Thoracic aorta (tissue), 1 donor: ENCODE measurements around the gene CHST9.

DNA sequence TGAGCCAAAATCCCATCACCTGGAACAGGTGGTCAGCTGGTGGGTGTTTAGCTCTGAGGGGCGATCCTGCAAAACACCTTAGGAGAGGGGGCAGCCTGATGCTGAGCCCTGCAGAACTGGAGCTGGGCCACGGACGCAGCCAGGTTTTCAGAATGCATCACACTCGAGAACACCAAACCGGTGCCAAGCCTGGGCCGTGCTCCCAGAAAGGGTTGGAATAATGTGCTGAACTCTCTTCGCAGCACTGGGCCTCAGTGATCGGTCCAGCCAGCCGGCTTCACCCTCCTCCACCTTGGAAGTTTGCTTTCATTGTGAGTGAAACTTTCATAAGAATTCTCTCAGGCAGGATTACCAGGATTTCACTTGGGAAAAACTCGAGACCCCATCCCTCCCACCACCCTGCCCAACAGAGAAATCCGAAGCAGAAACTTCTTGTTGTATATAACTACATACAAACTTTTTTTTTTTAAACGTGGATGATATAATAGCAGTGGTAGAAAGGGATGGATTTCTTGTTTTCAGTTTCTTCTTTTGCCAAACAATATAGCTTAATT is 56.4 kb upstream of the TTC39C start:
- RAMPAGE, long total RNA = no peak

GRCh38 chr18:24397952-24398290 is 297 bp upstream of the OSBPL1A start:
- RAMPAGE, long total RNA = no peak

GRCh38 chr18:24632429-24632700 is 171.9 kb downstream of the HRH4 start:
- RAMPAGE, long total RNA = no peak

DNA sequence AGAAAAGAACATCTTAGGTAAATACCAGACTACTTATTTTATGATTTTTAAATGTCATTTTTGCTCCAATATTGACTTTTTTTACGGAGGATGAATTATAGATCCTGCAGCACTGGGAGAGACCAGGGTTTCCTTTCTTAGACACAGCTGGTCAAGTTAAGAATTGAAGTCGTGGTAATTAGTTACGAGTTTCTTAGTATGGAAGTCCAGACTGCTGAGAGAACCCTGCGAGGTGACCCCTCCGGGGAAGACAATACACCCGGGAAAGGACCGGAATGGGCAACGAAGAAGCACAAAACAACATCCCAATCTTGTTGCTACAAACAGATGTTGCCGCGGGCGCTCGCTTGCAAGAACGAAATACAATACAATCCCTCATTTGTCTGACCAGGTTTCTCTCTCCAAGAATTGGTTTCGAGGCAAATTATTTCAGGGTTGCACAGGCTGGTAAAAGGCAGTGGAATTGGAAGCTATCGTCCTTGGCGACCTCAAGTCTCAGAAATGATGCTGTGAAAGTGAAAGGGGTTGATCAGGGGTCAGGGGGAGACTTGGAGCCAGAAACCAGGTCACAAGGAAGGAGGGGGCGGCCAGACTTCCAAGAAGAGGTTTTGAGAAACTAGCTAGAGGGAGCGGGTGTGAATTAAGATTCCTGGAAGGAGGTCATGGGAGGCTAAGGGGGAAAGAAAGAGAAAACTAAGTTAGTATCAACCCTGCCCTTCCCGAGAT is 401.8 kb downstream of the HRH4 start:
- RAMPAGE, long total RNA = no peak

- RAMPAGE, long total RNA = no peak
These were observed 438.1 kb downstream of the ZNF521 start for GRCh38 chr18:24913836-24914345.

DNA sequence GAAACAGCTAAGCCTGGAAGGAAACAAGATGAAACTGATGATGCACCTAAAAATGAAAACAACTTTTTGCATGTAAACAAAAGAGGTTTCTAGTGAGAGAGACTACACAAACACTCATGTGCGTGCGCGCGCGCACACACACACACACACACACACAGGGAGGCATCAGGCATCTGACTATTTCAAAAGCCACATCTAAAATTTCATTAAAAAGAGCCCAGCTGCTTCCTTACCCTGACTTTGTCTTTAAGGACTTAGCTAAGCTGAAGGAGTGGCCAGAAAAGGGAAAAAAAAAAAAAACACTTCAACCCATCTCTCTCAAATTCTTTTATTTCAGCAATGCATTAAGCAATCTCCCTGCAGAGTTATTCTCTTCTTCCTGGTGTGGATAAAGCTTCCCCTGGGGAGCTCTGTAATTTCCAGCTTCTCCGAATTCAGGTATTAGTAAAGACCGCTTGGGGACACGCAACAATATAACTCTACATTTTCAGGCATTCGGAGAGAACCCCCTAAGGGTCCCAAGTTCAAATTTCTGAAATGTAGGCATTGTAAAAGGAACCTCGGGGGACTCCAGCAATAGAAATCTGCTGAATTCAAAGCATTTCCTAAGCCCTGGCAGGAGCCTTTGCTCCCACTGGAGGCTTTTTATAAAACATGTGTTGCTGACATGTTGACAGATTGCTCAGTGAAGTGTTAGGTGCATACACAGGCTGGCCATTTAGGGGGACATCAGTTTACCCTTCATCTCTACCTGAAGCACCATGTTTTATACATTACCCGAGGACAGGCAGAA is 67.0 kb downstream of the ZNF521 start:
- RAMPAGE, long total RNA = no peak

- RAMPAGE, long total RNA = no peak
These were observed 63.1 kb downstream of the ZNF521 start for GRCh38 chr18:25288835-25289306.

DNA sequence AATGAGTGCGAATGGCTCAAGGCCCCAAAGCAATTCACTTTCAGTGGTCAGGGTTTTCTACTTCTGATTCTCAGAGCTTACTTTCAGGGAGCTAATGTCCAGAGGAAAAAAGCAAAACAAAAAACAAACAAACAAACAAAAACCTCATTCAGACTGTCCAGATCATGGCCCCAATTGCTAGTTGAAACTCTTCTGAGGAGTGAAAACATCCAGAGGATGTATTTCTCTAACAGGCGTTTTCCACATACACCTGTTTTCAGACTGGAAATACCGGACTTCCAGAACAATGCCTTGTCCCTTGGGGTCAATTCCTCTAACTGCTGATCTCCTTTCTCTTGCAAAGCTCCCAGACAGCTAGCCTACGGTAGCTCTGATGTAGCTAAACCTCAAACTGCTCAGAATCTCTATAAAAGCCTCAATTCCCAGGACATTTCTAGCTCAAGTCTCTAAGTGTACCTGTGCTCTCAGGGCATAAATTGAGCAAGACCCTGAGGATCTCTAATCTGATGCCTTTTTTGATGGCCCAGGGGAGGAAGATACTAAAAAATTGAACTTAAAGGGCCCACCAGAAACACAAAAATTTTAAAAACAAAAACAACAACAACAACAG is 323.5 kb upstream of the ZNF521 start:
- RAMPAGE, long total RNA = no peak

GRCh38 chr18:26501072-26501522 is 47.3 kb downstream of the KCTD1 start:
- RAMPAGE, long total RNA = start-site peak on the minus strand at chr18:26501084-26501687, 6 reads

DNA sequence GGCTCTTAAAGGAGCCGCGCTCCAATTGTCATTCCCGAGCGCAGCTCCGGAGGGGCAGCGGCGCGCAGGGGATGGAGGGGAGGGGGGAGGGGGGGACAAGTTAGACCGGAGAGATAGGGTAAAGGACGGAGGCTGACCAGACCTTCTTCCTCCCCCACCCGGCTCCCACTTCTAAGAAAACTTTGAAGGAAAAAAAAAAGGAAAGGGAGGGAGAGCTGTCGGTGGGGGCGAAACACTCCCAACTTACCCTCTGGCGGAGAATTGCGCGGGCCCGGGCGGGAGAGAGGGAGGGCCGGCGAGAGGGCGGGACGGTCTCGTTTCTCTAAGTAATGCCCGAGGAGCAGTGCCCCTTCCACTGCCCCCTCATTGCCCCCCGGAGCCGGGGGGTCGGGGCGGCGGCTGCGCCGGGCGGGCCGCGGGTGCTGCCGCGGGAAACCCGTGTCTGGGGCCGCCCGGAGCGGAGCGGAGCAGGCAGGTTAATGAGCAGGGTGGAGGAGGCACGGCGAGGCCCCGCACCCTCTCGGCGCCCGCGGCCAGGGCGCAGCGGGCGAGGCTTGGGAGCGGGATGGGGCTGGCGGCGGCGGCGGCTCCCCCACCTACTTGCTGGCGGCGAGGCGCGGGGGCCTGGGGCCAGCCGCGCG is 411 bp upstream of the KCTD1 start:
- RAMPAGE, long total RNA = start-site peak on the minus strand centred at position 348 of the sequence, 186 bp wide, 5 reads

DNA sequence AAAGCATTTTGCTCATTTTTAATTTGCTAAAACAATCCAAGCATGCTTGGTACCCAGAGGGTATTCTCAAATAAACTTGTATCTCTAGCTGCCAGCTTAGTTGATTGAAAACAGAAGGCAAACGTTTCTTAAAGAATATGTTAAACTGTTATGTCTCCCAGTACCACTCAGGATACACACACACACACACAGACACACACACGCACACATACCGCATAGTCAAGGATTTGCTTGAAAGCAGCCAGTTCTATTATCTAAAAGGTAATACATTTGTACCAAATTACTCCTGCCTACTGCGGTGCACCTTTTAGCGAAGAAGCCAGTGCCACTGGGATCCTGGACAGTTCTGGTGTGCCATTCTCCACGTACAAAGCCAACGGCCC is 106.9 kb upstream of the KCTD1 start:
- RAMPAGE, long total RNA = no peak

- RAMPAGE, long total RNA = no peak
These were observed 107.7 kb upstream of the KCTD1 start for GRCh38 chr18:26655832-26656726.

DNA sequence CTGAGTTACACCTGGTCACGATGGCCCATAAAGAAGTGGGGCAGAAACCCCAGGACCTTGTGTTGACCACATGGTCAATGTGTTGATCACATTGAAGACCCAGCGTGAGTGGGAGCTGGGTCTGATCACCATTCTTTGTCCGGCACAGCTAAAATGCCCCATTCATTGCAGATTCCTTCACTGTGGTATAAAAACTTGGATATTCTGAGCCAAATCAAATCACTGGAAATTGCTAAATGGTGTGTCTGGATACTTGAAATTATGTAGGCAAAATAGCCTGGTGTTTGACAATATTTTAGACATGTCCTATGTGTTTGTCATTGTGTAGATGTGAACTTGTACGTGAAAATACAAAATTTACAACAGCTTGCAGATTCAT is 117.0 kb upstream of the KCTD1 start:
- RAMPAGE, long total RNA = no peak

- RAMPAGE, long total RNA = no peak
These were observed 155.1 kb upstream of the KCTD1 start for GRCh38 chr18:26703213-26704060.

DNA sequence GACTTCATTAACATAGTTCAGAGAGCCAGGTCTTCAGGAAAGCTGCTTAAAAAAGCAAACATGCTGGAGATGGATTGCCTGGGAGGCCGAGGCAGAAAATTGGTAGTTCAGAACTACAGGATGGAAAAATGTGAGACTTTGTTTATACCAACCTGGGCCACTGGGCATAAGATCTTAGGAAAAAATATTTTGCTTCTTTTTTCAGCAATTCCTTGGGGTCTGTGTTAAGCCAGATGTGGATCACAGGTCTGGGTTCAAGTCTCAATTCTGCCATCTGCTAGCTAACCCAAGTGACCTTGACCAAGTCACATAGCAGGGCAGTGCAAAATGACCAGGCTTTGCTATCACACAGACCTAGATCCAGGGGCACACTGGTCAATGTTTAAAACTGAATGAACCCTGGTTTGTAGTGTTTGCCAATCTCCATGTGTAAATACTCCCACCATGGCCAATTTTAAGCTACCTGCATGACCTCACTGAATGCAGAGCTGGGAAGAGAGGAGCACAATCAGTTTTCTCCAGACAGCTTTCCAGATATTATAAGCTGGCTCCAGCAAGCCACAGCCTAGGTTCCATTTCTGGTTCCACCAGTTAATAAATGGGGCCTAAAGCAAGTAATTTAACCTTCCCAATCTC is 143.0 kb downstream of the CHST9 start:
- RAMPAGE, long total RNA = no peak

DNA sequence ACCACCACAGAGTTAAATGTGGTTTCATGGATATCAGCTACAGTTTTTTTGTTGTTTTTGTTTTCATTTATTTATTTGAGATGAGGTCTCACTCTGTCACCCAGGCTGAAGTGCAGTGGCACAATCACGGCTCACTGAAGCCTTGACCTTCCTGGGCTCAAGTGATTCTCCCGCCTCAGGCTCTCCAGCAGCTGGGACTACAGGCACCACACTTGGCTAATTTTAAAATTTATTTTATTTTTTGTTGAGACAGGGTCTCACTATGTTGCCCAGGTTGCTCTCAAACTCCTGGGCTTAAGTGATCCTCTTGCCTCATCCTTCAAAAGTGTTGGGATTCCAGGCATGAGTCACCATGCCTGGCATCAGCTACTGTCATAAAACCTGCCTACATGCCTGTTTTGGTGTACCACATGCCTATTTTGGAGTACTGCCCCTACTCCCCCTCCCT is 64.1 kb downstream of the CHST9 start:
- RAMPAGE, long total RNA = no peak

DNA sequence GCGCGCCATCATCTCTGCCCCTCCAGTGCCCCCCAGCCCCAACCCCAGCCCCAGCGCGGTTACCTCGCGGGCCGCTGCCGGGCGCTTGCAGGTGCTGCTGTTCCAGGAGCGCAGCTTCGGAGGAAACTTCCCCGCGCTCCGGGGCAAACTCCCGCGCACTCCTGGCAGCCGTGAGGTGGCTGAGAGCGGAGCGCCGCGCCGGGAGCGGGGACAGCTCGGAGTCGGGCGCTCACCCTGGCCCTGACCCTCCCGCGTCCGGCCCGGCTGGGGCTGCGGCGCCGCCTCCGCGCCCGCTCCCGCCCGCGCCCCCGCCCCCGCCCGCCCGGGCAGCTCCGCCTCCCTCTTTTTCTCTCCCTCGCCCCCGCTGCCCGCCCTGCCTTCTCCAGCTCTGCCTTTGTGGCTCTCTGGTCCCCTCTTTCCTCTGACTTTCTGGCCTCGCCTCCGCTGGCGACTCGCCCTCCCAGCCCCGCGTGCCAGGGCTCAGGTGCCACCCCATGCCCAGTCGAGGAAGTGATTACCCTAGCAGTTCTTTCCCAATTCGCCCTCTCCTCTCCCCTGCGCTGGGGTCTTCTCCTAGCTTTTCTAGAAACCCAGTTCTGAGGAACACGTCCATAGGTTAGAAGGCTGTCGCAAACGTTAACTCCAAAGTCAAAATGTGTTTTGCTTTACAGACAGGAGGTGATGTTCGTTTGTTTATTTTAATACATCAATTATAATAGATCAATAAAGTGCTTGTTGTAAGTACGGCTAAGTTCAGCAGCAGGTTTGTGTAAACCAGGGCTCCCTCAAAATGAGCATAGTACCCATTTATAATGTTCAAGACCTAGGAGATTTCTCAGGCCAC is at the start of gene CHST9:
Gene CHST9 (minus strand): TSS at position 236 of the 844 bp plus-strand sequence.
- RAMPAGE, long total RNA = no peak

- RAMPAGE, long total RNA = no peak
These were observed 591.0 kb upstream of the CDH2 start for GRCh38 chr18:28767941-28768230.

DNA sequence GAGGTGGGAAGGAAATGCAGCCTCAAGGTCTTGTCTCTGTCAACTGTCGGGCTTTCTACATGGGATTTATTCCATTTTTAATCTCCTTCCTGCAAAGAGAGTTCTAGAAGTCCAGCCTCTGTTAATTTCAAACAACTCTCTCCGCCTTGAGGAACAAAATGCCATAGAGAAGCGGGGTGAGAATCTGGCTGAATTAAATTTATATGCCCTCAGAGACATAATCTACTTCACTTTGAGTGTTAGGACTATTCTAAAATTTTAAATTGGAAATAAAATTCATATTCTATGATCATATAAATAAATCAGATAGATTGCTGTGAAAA is 360 bp downstream of the DSG4 start:
- RAMPAGE, long total RNA = no peak

DNA sequence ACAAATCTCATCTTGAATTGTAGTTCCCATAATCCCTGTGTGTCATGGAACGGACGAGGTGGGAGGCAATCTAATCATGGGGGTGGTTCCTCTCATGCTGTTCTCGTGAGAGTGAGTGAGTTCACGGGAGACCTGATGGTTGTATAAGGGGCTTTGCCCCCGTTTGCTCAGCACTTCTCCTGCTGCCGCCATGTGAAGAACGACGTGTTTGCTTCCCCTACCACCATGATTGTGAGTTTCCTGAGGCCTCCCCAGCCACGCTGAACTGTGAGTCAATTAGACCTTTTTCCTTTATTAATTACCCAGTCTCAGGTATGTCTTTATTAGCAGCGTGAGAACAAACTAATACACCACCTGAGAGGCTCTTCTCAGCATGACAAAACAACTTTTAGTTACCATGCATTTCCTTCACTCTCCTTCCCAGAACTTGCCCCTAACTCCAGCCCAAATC is 58.5 kb upstream of the SLC25A52 start:
- RAMPAGE, long total RNA = no peak